SJCRH30 (cell line): ENCODE measurements around the gene KIF21A.

- RAMPAGE, long total RNA, result no peak
These were observed 952 bp upstream of the RESF1 start for GRCh38 chr12:31958248-31958677.

DNA sequence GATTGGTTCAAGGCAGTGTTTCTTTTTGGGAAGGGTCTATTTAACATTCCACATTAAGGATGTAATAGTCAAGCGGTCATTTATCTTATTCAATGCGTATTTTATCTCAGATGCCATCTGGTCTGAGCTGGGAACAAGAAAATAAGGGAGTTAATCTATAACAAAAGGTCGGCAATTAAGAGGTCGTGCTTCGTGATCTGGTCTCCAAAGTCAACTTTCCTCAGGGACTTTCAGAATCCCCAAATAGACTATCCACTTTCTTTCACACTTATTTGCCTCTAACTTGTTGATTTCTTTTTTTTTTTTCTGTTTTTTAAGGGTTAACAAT is 573 bp upstream of the RESF1 start:
- RAMPAGE, long total RNA, result no peak

DNA sequence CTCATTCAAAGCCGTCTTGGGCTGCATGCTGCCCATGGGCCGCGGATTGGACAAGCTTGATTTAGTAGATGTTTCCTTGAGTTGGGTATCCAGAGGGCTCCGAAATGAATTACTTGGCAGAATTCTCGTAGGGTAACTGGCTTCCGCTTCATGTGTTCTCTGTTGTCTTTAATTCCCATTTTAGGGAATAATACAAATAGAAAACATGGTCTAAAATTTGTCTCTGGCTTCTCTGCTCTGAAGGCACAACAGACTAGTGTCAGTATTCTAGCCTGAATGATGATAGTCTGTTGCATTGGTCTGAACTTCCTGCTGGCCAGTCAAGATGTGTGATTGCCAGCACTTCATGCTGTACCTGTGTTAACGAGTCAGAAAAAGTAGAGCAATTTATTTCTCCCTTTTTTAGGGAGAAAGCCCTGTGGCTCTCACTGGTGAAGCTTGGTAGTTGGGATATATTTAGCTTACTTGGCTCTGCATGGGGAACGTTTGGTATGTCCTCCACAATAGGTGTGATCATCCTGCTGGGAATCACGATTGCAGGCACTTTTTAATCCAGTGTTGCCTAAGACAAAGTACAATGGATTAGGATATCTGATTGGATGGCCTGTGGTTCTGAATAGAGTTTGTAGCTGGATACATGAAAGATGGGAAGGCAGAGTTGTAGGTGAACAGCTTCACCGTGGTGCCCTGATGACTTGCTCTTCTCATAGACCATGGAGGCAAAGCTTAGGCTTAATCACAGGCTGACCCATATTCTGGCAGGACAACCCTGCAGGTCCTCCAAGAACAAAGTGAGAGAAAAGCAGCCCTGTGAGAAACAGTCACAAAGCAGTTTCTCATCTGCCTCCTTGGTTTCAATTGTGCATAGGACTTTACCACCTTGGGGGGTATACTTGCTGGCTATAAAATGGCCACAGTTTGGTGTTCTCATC is 7.3 kb downstream of the RESF1 start:
- RAMPAGE, long total RNA, result no peak

DNA sequence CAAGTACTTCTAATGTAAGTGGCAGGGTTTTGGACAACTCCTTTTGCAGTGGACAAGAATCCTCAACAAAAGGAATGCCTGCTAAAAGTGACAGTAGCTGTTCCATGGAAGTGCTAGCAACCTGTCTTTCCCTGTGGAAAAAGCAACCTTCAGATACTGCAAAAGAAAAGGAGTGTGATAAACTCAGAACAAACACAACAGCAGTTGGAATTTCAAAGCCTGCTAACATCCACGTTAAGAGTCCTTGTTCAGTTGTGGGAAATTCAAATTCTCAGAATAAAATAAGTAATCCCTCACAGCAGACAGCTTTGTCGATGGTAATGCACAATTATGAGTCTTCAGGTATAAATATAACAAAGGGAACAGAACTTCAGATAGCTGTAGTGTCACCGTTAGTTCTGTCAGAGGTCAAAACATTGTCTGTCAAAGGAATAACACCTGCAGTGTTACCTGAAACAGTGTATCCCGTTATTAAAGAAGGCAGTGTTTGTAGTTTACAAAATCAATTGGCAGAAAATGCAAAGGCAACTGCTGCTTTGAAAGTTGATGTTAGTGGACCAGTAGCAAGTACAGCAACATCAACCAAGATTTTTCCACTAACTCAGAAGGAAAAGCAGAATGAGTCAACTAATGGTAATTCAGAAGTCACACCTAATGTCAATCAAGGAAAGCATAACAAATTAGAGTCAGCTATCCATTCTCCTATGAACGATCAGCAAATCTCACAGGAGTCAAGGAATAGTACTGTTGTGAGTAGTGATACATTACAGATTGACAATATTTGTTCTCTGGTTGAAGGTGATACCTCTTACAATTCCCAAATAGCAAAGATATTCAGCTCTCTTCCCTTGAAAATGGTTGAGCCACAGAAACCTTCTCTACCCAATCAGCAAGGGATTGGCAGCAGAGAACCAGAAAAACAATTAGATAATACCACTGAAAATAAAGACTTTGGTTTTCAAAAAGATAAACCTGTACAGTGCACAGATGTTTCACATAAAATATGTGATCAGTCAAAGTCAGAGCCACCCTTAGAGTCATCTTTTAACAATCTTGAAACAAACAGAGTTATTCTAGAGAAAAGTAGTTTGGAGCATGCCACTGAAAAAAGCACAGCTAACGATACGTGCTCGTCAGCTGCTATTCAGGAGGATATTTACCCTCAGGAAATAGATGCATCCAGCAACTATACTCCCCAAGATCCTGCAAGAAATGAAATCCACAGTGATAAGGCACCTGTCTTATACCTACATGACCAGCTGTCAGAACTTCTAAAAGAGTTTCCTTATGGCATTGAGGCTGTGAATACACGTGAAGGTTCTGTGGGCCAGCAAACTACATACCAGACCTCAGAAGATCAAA is 24.1 kb downstream of the RESF1 start:
- RAMPAGE, long total RNA, result no peak

- RAMPAGE, long total RNA, result no peak
These were observed 30.8 kb downstream of the RESF1 start for GRCh38 chr12:31989752-31990587.

DNA sequence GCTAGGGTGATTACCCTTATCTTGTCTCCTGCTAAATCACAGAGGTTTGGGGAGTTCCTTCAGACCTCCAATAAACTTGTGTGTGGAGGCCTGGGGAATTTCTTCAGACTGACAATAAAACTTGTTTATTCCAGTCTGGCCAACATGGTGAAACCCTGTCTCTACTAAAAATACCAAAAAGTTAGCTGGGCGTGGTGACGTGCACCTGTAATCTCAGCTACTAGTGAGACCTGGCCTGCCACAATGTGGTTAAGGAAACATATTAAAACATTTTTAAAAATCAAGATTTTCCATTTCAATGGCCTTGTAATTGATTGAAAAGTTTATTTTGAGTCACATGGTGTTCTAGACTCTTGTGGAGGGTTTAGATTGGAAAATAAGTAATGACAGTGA is 126.9 kb upstream of the FGD4 start:
- RAMPAGE, long total RNA, result no peak

DNA sequence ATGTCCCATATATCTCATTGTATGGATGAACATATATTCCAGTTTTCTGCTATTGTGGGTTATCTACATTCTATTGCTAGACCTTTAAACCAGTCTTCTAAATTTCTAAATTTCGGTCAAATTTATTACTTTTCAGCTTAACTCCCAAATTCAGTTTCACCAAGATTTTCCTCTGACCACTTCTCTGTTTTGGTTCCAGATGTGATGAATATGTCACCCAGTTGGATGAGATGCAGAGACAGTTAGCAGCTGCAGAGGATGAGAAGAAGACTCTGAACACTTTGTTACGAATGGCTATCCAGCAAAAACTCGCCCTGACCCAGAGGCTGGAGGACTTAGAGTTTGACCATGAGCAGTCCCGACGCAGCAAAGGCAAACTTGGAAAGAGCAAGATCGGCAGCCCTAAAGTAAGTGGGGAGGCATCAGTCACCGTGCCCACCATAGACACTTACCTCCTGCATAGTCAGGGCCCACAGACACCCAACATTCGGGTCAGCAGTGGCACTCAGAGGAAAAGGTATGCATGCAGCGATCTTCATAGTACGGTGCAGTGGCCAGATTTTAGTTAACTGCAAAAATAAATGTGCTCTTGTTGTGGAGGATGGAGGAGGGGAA is 62.0 kb upstream of the FGD4 start:
- RAMPAGE, long total RNA, result no peak

- RAMPAGE, long total RNA, result no peak
These were observed 3.1 kb downstream of the PKP2 start for GRCh38 chr12:32893449-32893898.

DNA sequence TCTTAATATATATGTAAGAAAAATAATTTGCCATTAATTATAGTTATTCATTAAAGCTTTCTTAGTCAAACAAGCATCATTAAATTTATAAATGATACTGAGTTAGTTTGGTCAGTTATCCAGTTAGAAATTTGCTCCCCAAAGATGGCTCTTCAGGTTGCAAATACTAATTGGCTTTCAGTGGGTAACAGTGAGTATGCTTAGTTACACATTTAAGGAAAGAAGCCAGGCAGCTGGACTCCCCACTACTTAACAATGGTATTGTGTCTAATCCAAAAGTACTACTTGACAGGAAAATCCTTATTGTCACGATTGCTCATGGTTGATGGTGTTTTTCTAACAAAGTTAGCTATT is 33.5 kb upstream of the ALG10 start:
- RAMPAGE, long total RNA, result no peak

DNA sequence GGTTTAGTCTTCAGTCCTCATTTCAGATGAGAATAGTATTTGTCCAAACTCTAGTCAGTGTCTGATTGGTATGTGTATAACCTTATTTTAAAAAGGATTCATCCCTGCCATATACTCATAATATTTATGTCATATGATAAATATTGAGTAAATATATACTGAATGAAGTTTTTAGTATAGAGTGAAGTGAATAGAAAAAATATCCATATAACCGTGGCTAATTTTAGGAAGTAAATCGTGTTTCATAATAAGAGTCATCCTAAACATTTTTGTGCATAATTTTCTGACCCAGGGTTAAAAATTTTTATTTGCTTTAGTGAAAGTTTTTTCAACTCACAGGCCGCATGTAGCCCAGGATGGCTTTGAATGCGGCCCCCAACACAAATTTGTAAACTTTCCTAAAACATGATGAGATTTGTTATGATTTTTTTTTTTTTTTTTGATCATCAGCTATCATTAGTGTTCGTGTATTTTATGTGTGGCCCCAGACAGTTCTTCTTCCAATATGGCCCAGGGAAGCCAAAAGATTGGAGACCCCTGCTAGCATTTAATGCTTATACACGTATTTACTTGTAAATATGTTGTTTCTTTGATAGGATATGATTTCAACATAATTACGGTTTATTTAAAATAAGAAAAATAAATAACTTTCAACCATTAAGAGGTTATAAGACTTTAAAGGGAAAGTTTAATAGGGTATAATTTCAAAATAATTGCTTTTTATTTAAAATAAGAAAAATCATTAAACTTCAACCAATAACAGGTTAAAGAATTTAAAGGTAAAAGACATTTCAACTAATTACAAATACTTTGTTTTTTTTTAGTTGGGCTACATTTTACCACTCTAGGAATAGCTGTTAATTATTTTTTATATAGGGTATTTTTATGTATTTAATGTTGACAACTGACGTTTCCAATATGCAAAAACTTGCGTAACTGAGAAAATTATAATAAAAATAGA is 9.4 kb downstream of the ALG10 start:
- RAMPAGE, long total RNA, result no peak

- RAMPAGE, long total RNA, result no peak
These were observed 239.8 kb upstream of the CPNE8 start for GRCh38 chr12:39145014-39145829.

GRCh38 chr12:39442959-39443764 is at the start of gene KIF21A:
TSS of gene KIF21A (minus strand) at chr12:39443120.
- RAMPAGE, long total RNA, result no peak

DNA sequence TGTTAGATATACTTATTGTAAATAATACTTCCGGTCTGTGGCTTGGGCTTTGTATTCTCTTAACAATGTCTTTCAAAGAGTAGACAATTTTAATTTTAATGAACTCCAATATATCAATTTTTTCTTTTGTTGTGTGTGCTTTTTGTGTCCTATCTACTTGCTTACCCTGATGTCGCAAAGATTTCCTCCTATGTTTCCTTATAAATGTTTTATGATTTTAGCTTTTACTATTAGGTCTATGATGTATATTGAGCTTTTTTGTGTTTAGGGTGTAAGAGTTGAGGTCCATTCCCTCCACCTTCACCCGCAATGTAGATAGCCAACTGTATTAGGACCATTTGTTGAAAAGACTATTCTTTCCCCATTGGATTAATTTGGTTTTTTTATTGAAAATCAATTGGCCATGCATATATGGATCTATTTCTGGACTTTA is 182.9 kb downstream of the C12orf40 start:
- RAMPAGE, long total RNA, result no peak

GRCh38 chr12:39839073-39839581 is 213.1 kb downstream of the C12orf40 start:
- RAMPAGE, long total RNA, result no peak

- RAMPAGE, long total RNA, result no peak
These were observed 82.6 kb downstream of the SLC2A13 start for GRCh38 chr12:40023063-40023823.

- RAMPAGE, long total RNA, result no peak
These were observed 826 bp upstream of the LRRK2 start for GRCh38 chr12:40223974-40224368.

- RAMPAGE, long total RNA, result no peak
These were observed 2.1 kb downstream of the LRRK2 start for GRCh38 chr12:40226663-40227555.

GRCh38 chr12:40228641-40229146 is 3.9 kb downstream of the LRRK2 start:
- RAMPAGE, long total RNA, result no peak

DNA sequence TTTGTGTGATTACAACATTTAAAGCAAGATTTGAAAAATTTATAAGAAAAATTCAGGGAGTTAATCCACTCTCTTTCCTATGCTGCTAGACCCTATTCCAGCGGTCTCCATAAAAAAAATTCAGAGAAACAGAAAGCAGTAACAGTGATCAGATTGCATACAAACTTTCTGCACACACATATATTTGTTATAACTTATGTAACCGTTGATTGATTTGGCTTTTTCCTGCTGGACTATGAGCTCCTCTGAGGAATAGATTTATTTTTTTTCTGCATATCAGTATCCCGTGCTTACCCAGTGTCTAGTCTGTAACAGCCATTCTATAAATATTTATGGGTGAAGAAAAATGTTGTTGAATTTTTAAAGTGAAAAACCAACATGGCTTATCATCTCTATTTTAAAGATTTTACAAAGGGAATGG is 68.2 kb downstream of the LRRK2 start:
- RAMPAGE, long total RNA, result no peak

DNA sequence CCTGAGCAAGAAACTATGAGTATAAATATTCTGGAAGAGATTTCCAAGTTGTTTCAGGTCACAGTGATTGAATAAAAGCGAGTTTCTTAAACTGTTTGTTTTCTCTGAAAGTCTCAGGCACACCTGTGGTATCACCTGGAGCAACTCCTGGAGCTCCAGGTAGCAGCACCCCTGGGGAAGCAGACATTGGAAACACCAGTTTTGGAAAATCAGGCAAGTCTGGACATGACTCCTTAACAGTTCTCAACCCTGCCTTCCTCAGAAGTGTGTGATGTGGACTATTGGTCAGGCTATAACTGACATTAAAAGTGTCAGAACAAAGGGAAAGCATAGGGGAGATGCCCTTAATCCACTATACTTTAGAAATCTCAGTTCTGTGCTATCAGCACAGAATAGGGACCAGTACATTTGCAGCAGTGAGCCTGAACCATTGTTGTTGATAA is 217.6 kb upstream of the CNTN1 start:
- RAMPAGE, long total RNA, result no peak